Mesenchymal stem cell of Wharton's jelly (primary cell): ENCODE measurements around the genes AKIRIN2 and GABRR1.

DNA sequence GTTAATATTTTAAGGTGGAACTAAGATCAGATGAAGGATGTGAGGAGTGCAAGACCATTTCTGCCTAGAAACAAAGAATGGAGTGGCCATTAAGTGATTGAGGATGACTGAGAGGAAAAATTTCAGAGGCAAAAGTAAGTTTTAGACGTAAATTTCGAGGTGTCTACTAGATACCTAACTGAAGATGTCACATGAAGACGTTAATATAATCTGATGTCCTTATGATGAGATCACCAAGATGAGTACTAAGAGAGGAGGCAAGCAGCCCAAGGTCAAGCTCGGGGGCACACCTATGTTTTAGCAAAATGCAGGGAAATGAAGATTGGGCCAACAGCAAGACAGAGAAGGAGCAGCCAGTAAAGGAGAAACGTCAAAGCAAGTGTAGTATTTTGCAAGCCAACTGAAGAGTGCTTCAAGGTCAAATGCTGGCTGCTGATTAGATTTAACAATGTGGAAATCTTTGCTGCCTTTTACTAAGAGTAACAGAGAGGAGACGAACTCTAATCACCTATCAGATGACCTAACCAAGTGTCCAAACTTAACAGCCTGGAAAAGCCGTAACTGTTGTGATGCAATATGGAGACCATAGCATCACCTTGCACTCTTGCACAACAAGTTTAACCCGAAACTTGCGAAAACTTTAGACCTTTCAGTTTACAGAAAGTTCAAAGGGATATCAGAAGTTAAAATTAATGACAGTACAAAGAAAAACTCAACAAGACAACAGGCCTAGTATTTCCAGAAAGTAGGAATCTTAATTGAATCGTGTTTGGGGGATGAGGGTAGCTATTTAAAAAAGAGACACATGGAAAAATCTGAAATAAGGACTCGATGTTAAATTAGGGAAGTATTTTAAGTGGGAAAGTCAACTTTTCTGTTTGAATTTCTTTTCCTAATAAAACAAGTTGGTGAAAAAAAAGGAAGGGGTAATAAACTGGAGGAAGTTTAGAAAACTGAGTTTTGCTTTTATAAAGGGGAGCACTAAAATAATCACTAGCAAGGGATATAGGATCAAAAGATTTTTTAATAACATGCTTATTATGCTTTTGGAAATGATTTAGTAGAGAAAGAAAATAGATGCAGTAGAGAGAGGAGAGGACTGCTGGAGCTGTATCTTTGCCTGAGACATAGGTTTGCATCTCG lies 30.4 kb downstream of the AKIRIN2 start:
- CAGE, long polyA plus RNA = no peak

GRCh38 chr6:87701459-87702341 lies at the start of gene AKIRIN2:
Gene AKIRIN2, minus strand, starts transcription at chr6:87702233.
- CAGE, long polyA plus RNA = no peak

DNA sequence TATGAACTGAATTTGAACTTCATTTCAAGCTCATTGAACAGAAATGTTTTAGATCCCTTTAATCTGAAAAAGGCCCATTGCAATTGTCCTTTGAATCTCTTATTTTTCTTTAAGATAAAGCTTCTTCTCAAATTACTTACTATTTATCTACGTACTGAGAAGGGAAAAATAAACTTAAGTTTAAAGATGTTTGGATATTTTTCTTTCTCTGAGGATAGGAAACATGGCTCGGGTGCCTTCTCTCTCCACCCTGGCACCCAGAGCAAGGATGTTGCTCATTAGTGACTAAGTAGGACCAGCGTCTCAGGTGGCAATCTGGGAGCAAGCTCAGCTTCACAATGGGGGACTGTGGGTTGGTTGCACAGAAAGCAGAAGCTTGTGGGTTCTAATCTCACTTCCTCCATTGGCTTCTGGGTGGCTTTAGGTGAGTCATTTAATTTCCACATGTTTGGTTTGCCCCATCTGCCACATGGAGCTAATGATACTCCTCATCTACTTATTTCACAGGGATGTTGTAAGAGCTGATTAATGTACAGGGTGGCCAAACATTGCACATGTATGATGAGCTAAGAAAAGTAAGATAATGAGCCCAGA lies 54.7 kb upstream of the AKIRIN2 start:
- CAGE, long polyA plus RNA = no peak

DNA sequence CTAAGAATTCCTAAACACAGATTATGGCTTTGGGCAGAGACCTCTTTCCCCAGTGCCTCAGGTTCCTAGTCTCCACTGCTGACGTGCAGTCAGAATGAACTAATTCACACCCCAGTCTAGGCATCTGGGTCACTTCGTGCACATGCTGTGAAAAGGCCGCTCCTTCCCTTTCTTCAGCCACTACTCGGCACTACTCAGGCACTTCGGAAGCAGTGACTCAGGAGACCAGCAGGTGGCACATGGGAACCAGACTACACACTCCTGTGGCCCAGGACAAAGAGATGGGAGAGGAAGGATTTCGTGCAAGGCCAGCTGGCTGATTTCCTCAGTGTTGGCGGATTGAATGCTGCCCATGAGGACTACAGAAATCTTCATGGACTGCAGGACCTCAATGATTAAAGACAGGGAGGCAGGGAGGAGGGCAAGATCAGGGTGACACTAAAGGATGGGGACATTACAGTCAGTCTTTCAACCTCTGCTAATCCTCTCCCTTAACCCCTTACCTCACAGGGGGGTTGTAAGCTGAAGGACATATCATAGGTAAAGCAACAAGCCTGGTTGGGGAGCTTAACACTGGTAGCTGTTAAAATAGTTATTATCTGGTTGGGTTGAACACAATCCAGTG lies 117.8 kb upstream of the SPACA1 start:
- CAGE, long polyA plus RNA = no peak

DNA sequence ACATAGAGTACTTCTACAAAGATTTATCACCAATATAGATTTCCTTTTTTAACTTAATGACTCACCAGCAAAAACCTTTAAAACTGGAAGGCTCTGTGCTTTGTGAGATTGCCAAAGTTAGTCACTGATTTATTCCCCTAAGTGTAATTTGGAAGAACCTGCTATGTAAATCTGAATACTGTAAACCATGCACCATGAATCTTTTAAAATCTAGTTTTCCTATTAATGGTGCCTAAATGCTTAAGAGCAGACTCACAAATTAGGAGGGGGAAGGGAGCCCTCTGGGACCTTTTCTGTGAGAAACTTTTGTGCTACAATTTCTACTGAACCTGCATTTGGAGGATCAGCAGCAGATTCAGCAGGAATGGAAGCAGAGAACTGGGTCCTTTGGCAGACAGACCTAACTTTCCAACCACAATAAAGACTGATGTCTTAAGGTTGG lies 57.7 kb upstream of the PNRC1 start:
- CAGE, long polyA plus RNA = no peak

- CAGE, long polyA plus RNA = no peak
These were observed 35.9 kb upstream of the PNRC1 start for GRCh38 chr6:89044714-89044960.

DNA sequence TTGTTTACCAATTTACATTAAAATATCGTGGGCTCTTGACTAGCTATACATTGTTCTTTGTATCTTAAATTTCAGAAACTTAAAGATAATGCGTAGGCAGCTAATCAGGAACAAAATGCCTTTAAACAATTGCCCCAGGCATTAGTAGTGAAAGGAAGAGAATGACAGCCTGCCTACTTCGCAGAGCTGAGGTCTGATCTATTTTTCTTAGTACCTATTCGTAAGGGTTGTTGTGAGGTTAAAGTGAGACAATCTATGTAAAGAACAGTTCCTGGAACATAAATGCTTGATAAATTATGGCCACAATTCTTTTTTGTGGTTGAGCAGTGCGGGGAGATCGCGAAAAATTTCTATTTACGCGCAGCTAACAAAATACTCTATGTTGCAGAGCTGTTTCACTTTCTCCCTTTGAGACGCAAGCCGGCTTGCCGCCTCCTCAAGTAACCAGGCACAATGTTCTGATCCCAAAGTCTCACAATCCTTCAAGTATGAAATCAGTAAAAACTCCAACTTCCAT lies 983 bp upstream of the PNRC1 start:
- CAGE, long polyA plus RNA = no peak

DNA sequence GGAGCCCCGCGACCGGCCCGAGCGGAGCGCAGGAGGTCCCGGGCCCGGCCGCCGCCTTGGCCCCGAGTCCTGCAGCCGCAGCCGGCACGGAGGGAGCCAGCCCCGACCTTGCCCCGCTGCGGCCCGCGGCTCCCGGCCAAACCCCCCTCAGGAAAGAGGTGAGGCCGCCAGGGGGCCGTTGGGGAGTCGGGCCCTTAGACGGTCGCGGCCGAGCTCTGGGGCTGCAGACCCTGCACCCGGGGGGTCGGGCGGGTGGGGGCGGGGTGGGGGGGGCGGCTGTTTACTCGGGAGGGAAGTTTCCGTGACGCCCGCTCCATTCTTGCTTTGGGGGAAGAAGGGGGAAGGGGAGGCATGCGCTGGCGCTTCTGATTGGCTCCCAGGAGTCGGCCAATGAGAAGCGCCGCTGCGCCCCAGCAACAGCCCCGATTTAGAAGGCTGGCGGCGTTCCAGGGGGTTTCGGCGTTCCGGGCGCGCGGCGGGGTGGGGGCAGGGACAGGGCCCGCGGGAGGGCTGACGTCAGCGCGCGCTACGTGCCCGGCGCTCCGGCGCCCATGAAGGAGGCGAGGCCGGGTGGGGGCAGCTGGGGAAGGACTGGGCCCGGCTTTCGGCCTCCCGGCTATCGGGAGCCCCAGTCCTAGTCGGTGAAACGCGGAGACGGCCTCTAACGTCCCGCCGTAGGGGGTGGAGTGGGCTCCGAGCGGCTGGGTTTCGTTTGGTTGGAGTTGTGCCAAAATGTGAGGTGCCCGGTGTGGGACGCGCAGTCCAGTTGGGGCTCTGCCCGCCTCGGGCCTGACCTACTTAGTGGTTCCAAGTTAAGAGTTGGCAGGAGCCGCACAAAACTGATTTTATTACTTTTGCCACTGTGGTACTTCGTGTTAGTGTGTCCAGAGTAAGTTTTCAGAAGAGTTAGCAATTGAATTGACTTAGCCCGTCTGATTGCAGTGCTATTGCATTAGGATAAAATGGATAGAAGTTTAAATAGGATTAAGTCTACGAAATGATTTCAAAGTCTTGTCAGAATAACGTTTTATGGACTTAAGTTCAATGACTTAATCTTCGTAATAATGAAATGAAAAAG lies 1.1 kb downstream of the PNRC1 start:
- CAGE, long polyA plus RNA = no peak

DNA sequence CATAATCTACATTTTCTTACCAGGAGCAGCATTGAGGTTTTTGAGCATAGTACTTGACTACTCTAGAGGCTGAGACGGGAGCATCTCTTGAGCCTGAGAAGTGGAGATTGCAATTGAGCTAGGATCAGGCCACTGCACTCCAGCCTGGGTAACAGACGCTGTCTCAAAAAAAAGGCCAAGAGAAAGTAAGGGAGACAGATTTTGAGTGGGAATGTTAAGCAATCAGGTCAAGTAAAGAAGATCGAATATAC lies 4.3 kb downstream of the PNRC1 start:
- CAGE, long polyA plus RNA = no peak

GRCh38 chr6:89140169-89141144 lies 5.4 kb upstream of the PM20D2 start:
- CAGE, long polyA plus RNA = no peak

DNA sequence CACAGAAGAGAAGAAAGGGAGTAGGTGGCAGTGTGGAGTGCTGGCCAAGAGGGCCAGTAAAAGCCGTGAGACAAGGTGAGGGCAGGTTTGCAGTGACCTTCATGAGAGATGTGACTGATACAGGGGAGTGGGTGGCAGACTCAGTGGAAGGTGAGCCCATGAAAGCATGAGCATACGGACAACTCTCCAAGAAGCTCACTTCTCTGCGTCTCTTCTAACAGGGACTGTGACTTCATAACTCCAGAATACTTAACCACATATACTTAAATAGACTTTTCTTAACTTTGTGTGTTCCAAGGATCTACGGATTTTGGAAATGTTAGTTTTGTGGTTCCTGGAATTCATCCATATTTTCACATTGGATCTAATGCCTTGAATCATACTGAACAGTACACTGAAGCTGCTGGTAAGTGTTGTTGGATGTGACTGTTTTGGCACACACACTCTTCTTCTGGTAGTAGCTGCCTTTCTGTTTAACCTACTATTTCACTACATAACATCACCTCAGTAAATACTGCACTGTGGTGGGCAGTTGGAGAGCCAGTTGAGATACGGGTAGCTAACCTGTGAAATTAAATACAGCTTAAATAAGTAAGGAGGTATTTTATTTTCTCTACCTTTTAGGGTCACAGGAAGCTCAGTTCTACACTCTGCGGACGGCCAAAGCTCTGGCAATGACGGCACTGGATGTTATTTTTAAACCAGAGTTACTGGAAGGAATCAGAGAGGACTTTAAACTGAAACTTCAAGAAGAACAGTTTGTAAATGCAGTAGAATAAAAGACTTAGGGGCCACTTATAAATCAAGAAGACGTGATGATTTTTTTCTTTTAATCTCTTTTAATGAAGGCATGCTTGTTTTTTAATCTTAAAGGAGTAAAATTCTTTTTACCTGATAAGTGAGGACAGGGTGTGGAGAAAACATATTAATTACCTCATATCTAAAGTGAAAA lies 15.9 kb downstream of the PM20D2 start:
- CAGE, long polyA plus RNA = no peak

DNA sequence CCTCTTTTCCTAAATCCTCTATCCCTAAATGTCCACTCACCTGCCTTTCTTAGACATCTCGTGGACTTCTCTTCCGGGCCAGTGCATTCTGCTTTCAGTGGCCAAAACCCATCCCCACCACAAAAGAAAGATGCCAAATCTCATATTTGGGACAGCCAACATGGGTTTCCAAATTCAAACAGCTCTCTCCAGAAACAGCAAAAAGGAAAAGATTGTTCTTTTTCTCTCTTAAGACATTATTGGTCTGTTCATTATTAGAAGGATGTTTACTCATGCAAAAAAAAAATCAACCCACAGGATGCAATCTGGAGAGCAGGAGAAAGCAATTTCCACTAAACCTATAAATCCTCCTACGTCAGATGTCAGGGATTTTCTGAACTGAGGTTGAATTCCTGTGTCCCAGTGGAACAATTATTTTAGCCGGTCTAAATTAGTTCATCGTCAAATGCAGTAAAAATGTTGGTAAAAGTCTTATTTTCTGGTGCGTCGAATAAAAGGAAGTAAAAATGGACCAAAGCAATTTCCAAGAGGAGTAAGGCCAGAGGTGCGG lies at the start of gene GABRR1:
Gene GABRR1 (minus strand): TSS at position 198 of the 550 bp plus-strand sequence.
- CAGE, long polyA plus RNA = no peak

GRCh38 chr6:89354045-89354533 lies 1.6 kb upstream of the UBE2J1 start:
- CAGE, long polyA plus RNA = no peak

DNA sequence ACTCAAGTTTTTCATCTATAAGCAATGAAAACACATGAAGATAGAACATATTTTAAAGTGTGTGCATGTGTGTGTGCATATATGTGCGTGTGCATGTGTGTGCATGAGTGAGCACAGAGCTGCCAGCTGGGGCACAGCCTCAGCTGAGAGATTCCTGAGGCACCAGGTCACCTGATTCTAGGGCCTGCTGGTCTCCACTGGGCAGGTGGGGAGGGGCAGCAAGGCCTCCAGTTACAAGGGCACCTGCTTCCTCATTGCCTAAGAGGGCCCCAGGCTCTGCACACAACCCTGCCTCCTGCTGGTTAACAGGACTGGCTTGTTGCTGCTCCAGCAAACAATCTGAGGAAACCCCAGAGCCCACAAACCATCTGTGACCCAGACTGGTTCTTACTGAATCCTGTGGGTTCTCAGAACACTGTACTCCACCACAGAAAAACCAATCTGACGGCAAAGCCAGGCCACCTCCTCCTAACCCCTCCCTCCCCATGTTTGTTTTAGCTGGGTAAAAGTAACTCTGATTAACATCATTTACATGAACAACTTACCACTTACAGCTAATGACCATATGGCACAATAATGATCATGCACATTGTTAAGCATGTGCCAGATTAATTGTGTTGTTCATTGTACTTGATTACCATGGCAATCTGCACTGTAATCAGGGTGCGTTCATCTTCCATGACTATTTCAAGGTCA lies 23.0 kb upstream of the UBE2J1 start:
- CAGE, long polyA plus RNA = no peak

- CAGE, long polyA plus RNA = no peak
These were observed 11.7 kb downstream of the MDN1 start for GRCh38 chr6:89807676-89808563.

DNA sequence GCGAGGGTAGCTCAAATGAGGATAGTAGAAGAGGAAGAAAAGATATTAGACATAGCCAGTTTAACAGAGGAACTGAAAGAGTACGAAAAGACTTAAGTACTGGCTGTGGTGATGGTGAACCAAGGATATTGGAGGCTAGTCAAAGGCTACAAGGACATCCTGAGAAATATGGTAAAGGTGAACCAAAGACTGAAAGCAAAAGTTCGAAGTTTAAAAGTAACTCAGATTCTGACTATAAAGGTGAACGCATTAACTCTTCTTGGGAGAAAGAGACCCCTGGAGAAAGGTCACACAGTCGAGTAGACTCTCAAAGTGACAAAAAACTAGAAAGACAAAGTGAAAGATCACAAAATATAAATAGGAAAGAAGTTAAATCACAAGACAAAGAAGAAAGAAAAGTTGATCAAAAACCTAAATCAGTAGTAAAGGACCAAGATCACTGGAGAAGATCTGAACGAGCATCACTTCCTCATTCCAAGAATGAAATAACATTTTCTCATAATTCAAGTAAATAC lies 31.8 kb upstream of the GJA10 start:
- CAGE, long polyA plus RNA = no peak

GRCh38 chr6:89941381-89941957 lies 47.2 kb downstream of the GJA10 start:
- CAGE, long polyA plus RNA = no peak

GRCh38 chr6:89950981-89951961 lies 57.0 kb downstream of the GJA10 start:
- CAGE, long polyA plus RNA = no peak

GRCh38 chr6:90072806-90073424 lies 178.6 kb downstream of the GJA10 start:
- CAGE, long polyA plus RNA = no peak

DNA sequence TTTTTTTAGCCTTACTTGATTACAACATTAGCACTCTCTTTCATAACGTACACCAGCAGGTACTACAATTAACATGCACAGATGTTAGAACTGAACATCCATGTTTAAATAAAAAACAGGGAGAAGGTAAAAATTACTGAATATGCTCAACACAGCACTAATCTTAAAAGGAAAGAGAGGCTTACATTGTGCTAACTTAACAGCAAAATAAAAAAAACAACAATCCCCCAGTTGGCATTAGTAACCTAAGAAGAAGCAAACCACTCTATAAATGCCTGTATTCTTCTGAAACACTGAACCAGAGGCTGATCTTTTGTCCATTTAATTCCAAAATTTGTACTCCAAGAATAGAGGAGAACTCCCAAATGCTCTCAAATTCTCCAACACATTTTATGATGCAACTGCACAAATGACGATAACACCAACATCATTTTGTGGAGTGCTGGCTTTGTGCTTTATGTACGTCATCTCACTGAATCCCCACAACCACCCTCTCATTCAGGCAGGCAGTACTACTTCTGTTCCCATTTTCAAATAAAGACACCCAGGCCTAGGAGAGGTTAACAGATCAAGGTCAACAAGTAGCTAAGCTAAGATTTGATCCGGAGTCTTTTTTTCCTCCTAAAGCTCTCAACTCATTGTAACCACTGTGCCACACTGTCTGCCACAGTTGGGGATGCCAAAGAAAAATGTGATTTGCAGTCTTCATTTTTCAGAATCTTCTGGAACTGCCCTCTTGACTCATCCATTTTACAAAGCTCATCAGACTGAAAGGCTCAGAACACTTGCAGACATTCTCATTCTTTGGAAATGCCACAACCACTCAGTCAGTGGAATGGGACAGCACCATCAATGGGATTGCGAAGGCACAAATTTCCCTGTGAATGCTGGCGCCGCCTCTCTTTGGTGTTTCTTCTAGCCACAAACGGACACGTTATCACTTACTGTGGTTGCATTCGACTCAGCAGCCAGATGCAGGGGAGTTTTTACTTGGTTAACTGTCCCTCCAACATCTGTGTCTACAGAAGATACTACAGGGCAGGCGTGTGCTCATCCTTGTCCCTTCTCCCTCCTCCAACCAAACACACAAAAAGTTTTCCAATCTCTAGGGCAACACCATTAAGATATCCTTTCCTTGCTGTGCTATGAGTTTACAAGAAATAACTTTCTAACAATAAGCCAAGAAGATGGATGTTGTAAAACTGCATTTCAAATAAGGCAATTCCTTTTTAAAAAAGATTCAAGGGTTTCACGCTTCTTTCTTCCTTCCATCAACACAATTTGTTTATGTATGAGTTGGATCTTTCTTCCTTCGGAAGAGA lies 184.4 kb downstream of the GJA10 start:
- CAGE, long polyA plus RNA = no peak